Lung (tissue), 4 donors: ENCODE measurements around a stretch of chr4.

DNA sequence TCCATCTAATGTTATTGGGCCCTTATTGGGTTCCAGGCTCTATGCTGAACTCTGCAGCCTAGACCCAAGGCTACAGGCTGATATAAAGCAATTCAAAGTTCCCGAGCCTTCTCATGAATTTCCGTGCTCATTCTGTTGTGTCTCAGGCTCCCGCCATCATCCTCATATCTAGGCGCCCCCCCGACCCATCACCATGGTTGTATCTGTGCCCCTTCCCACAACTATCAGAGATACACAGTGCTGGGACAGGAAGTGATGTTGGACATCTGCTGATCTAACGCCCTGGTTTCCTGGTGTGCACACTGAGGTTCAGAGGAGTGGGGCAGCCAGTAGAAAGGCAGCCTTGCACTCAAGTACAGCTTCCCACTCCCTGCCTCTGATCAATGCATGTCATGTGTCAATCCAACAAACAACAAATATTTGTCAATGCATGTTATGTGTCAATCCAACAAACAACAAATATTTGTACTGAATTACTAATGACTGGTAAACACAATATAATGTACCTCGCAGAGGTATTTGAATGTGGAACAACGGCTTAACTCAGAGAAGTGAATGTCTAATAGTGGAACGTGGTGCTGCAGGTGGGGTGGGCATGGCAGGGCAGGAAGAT, 10.1 kb upstream of the SEL1L3 start:
- PRO-cap, result no peak
- RAMPAGE, long total RNA, result no peak
- RRBS, result no CpG with 5 or more reads among the region's 9 CpGs

GRCh38 chr4:25875066-25875786, 12.4 kb upstream of the SEL1L3 start:
- PRO-cap, result no peak
- RAMPAGE, long total RNA, result no peak
- RRBS, result no CpG with 5 or more reads among the region's 9 CpGs

DNA sequence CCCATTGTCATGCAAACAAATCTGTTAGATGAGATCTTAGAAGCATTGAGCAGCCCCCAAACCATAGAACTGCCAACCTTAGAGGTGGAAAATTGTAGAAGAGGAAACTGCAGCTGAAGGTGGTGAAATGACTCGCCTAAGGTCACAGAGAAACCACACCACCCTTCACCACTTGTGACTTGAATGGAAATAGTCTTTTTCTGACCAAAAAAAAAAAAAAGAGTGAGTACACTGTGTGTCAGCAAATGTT, 162.1 kb downstream of the SMIM20 start:
- PRO-cap, result no peak
- RAMPAGE, long total RNA, result no peak
- RRBS, result no CpG with 5 or more reads among the region's 1 CpG

DNA sequence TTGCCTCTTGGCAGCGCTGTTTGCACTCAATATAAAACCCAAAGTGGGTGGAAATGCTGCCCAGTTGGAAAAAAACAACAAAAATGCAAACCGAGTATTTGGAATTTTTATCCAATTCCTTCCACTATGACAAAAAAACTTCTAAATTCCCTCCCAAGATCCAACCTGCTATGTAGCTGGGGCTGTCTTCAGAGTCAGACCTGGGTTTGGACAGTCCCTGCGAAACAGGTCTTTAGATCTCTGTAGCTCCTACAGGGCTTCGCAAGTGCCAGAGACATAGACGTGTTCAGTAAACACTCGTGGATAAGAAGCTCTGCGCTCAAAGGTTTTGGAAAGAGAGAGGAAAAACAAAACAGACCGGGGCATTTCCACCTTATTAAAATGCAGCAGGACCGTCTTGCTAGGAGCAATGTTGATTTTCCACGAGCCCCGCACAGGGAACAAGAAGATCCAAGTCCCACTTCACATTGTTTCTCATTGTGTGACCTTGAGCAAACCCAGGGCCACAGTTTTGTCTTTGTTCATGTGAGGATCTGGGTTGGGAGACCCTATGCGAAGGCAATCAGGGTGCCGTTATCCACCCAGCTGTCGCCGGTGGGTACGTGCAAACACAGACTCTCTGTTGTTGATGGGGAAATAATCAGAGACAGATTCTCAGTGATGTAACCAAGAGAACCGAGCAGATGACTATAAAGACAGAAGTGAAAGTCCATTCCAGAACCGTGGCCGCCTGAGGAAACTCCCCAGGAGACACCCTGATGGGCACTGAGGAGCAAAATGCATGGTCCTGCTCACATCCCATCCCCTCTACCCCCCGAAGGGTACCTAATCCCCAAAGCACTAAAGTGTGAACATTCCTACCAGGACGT, 102.9 kb upstream of the RBPJ start:
- PRO-cap, result no peak
- RAMPAGE, long total RNA, result no peak
- RRBS, result no CpG with 5 or more reads among the region's 21 CpGs

- PRO-cap, result no peak
- RAMPAGE, long total RNA, result no peak
- RRBS, result no CpG with 5 or more reads among the region's 18 CpGs
Measured at GRCh38 chr4:26584210-26584898, 470 bp downstream of the TBC1D19 start.

DNA sequence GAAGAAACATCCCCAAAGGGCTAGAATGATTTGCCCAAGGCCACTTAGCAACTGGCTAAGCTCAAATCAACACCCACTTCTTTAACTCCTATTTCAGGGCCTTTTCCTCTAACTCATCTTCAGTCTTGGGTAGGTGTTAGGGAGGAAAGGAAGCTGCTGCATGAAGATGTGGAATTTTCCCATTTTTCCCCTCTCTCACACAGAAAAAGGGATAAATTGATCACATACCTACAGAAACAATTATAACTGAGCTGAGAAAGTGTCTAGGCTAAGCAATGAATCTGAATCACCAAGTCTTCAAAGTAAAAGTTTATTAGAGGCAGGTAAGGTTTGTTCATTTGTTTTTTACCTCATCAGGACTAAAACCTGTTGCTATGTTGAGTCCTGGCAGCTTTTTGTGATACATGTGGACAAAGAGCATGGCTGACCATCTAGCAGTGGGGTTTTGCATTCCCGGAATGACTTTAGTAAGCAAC, 31.2 kb upstream of the STIM2 start:
- PRO-cap, result no peak
- RAMPAGE, long total RNA, result no peak
- RRBS, result no CpG with 5 or more reads among the region's 1 CpG

DNA sequence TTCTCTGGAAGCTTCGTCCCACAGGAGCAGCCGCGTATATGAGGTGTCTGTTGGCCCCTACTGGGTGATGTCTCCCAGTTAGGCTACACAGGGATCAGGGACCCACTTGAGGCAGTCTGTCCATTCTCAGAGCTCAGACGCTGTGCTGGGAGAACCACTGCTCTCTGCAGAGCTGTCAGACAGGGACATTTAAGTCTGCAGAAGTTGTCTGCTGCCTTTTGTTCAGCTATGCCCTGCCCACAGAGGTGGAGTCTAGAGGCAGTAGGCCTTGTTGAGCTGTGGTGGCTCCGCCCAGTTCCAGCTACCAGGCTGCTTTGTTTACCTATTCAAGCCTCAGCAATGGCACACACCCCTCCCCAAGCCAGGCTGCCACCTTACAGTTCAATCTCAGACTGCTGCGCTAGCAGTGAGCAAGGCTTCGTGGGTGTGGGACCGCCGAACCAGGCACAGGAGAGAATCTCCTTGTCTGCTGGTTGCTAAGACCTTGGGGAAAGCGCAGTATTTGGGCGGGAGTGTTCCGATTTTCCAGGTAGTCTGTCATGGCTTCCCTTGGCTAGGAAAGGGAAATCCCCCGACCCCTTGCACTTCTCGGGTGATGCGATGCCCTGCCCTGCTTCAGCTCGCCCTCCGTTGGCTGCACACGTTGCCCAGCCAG, 115.1 kb downstream of the STIM2 start:
- PRO-cap, result no peak
- RAMPAGE, long total RNA, result no peak
- RRBS, result no CpG with 5 or more reads among the region's 18 CpGs

DNA sequence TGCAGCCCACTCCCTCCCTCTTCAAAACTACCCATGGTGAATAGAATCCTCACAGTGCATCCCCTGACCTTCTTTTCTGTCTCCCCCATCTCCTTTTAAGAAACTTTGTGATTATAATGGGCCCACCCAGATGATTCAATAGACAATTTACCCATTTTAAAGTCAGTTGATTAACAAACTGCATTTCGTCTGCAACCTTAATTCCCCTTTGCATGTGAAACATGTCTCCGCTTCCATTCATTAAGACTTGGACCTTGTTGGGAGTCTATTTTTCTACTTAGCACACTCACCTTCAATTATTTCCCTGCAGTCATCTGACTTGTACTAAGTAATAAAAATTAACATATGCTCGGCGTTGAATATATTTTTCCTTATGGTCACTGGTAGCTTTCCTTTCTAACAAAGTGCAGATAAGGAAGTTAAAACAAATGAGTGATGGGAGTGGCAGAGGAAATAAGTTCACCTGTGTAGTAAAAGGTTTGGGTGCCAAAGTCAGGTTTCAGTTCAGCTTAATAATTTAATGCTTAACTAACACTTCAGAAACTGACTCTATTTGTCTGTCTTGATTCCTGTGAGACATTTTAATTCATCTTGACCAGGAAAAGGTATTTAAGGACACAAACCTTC, 184.3 kb downstream of the PCDH7 start:
- PRO-cap, result no peak
- RAMPAGE, long total RNA, result no peak
- RRBS, result no CpG with 5 or more reads among the region's 4 CpGs

DNA sequence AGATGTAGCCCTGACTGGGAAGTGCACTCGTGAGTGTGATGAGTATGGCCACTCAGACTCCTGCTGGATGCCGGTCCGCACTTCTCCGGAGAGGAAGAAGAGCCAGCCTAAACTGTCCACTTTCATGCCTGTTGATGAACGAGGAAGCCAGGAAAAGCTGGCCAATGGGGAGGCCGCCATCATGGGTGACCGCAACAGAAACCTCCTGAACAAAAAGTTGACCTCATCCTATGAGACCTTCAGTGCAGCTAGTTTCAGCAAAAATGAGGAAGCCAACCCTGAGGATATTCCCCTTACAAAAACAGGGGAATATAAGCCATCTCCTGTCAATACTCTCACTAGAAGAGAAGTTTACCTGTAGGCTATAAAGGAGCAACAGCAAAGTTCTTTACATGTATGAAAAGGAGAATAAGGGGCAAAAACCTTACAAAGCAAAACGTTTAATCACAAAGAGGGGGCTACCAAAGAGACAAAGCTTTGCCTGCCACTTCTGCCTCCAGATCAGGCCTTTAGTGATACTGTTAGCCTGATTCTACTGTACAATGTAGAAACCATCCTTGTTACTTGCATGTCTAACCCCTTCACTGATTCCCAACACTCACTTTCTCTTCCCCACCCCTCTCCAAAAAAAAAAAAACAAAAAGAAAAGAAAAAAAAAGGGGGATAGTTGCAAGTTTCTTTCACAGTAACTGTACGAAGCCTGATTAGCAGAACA, 422.5 kb downstream of the PCDH7 start:
- PRO-cap, result no peak
- RAMPAGE, long total RNA, result no peak
- RRBS, result no CpG with 5 or more reads among the region's 9 CpGs

GRCh38 chr4:36235095-36235756, 9.1 kb downstream of the ARAP2 start:
- PRO-cap, result no peak
- RAMPAGE, long total RNA, result no peak
- RRBS, result no CpG with 5 or more reads among the region's 4 CpGs

GRCh38 chr4:36243813-36244236, 489 bp downstream of the ARAP2 start:
- PRO-cap, result bidirectional peak, plus-strand start at chr4:36244202, minus-strand start at chr4:36243967
- RAMPAGE, long total RNA, result no peak
- RRBS, result 1% methylated on average over 24 of the region's 28 CpGs

GRCh38 chr4:36268865-36269668, 12.3 kb upstream of the DTHD1 start:
- PRO-cap, result no peak
- RAMPAGE, long total RNA, result no peak
- RRBS, result no CpG with 5 or more reads among the region's 5 CpGs

- PRO-cap, result no peak
- RAMPAGE, long total RNA, result no peak
- RRBS, result no CpG with 5 or more reads among the region's 3 CpGs
Measured at GRCh38 chr4:37428411-37428932, 25.3 kb upstream of the C4orf19 start.

DNA sequence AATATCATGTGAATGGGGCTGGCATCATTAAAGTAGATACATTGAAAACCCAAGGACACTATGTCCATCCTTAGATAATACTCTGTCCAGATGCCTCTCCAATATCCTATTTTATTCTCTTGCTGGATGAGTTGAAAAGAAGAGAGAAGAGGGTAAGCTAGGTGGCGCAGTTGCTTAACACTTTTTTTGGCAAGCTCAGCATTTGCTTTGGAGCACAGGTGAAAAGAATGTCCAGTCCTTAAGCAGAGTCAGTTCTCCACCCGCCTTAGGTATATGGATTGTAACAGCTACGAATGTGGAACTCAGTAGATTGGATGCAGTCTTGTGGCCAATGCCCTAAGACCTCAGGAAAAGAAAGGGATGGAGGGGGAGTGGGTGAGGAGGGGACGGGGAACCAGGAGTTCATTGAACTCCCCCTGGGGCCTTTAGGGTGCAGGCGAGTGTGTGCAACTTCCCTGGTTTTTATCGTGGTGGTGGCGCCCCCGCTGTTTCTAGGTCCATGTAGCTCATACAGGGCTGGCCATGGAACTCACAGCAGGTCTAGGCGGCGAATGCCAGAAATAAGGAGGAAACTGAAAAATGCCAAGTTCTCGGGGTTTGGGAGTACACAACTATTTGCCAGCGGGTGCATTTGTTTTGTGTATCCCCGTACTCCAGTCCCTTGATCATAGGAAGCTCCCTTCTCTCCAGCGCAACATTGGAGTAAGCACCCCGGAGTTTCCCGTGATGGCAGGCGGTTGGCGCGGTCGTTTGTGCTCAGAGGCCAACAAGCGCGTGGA, 590 bp upstream of the C4orf19 start:
- PRO-cap, result no peak
- RAMPAGE, long total RNA, result no peak
- RRBS, result 4% methylated on average over 7 of the region's 22 CpGs

- PRO-cap, result no peak
- RAMPAGE, long total RNA, result no peak
- RRBS, result no CpG with 5 or more reads among the region's 3 CpGs
Measured at GRCh38 chr4:37683052-37683432, 3.1 kb downstream of the RELL1 start.

- PRO-cap, result no peak
- RAMPAGE, long total RNA, result no peak
- RRBS, result no CpG with 5 or more reads among the region's 12 CpGs
Measured at GRCh38 chr4:37754101-37754831, 68.1 kb upstream of the RELL1 start.

DNA sequence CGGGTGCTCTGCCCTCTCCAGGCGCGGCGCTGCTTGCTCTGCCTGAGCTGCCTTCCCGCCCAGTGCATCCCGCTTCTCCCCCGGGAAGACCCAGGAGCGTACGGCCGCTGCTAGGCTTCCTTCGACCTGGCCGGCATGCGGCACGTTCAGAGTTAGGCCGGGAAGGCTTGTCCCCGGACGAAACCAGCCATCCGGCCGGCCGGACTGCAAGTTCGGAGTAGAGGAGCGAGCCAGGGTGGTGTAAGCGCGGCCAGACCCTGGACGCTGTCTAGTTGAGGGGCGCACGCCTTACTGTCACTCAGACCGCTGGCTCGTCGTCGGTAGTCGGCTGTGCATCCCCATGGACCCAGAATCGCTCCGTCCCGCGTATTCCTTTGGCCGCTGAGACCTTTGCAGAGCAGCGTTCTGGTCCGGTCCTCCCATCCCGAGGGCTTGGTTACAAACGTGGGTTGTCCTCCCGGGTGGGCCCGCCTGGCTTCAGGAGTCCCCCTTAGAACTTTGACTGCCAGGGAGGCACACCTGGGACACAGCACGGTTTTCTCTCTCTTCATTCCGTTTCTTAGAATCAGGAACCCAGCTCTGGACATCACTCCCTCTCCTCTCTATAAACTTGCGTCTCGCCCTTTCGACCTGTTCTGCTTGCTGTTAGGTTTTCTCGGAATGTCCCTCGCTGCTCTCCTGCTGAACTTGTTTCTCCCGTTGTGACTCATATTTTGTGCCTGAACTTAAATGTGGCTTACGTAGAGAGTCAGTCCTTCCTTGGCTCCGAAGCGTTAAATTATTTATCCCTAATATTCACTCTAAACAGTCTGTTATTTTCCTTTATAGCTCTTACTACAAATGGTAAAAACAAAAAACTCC, 598 bp downstream of the PGM2 start:
- PRO-cap, result no peak
- RAMPAGE, long total RNA, result no peak
- RRBS, result 1% methylated on average over 16 of the region's 54 CpGs

GRCh38 chr4:37884868-37885446, 5.9 kb upstream of the TBC1D1 start:
- PRO-cap, result no peak
- RAMPAGE, long total RNA, result no peak
- RRBS, result no CpG with 5 or more reads among the region's 2 CpGs

DNA sequence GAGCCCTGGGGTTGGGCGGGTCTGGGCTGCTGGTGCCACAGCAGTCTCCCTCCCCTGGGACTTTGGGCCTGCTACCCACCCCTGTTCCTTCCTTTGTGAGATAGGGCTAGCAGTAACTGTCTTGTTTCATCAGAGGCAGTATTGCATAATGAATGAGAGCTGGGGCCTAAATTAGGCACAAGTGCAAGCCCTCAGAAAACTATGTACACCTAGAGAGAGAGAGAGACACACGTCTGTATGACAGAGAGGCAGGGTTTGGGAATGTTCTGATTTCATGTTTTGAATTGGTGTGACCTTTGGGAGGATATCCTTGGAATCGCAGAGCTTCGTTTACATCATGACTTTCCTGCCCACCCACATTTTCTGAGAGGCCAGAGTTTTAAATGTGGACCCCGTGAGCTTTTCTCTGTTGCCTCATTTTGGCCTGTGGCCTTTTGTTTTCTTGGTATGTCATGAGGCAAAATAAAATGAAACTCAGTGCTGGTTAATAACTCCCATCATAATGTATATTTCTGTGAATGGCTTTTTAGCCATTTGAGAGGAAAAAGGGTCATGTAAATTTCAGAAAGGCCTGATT, 111.9 kb downstream of the PTTG2 start:
- PRO-cap, result no peak
- RAMPAGE, long total RNA, result no peak
- RRBS, result no CpG with 5 or more reads among the region's 5 CpGs

GRCh38 chr4:38079012-38079446, 118.8 kb downstream of the PTTG2 start:
- PRO-cap, result no peak
- RAMPAGE, long total RNA, result no peak
- RRBS, result no CpG with 5 or more reads among the region's 5 CpGs